Tongue (tissue), 2 donors: Measurements from ENCODE around the gene WNT9B.

GRCh38 chr17:46851016-46851734, at the start of gene WNT9B:
Gene WNT9B (plus strand): TSS chr17:46851583.
- RAMPAGE, long total RNA, result no peak

GRCh38 chr17:47204002-47204546, 5.1 kb upstream of the MYL4 start:
- RAMPAGE, long total RNA, result no peak

DNA sequence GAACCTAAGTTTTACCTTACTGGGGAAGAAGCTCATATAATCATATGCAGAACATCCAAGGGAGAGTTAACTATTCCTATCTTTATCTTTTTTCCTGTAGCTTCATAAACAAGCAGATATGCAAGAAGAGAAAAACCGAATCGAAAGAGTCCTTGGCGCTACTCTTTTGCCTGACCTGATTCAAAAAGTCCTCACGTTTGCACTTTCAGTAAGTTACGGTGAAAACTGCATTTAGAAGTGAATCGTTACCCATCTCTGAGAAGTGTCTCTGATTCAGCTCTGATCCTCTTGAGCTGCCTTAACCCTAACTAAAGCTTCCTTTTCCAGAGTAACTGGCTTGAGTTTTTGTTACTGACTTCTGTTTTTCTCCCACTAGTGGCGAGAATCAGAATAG, 31.5 kb upstream of the KPNB1 start:
- RAMPAGE, long total RNA, result no peak

DNA sequence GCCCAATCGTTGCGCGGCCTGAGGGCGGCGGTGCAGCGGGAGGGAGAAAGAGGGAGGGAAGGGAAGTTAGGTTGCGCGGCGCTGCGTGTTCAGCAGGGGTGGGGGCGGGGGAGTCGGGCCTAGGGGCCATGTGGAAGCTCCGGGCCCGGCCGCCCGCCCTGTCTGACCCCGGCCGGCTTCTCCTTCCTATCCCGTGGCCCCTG, 864 bp downstream of the KPNB1 start:
- RAMPAGE, long total RNA, result no peak

DNA sequence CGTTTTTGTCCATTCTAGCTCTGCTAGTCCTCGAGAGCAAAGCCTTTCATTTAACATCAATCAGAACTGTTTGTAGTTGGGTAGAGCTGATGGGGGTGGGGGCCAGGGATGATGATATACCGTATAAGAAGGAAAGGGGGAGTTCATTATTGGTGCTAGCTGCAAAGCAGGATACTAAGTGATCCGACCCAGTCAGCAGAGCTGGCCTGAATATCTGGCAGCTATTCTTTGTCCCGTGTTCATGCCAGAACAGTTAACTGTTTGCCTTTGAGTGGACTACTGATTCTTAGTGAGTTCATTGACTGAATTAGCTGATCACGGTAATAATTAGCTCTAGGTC, 5.2 kb downstream of the KPNB1 start:
- RAMPAGE, long total RNA, result no peak

GRCh38 chr17:47675611-47676719, 18.0 kb upstream of the TBKBP1 start:
- RAMPAGE, long total RNA, result no peak

- RAMPAGE, long total RNA, result no peak
Measured at GRCh38 chr17:47686669-47687656, 7.0 kb upstream of the TBKBP1 start.

- RAMPAGE, long total RNA, result no peak
Measured at GRCh38 chr17:47694359-47694744, 391 bp downstream of the TBKBP1 start.

GRCh38 chr17:47699192-47699604, 5.2 kb downstream of the TBKBP1 start:
- RAMPAGE, long total RNA, result no peak

DNA sequence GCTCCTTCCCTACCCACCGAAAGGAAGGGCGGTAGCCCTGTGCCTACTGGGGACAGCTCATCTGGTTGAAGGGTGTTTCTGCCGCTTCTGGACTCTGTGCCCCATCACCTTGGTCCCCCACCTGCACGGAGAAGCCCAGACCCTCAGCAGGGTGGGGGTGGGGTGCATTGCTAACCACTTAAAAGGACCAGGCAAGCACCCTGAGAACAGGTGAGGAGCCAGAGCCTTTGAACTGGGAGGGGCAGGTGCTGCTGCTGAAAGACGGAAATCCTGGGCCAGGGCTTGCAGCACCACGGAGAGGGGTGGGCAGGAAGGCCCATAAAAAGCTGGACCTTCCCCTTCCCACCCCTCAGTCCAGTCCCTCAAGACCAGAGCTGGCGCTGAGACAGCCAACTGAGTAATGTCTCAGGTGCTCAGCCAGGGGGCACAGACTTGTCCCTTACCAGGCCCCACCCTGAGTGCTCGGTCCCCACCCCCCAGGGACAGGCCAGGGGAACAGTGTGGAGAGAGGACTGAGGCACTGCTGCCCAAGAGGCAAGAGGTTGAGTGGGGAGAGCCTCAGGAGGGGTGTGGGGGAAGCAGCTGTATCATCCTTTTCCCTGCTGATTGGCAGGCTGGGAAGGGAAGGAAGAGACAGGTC, 11.0 kb upstream of the SP2 start:
- RAMPAGE, long total RNA, result no peak

DNA sequence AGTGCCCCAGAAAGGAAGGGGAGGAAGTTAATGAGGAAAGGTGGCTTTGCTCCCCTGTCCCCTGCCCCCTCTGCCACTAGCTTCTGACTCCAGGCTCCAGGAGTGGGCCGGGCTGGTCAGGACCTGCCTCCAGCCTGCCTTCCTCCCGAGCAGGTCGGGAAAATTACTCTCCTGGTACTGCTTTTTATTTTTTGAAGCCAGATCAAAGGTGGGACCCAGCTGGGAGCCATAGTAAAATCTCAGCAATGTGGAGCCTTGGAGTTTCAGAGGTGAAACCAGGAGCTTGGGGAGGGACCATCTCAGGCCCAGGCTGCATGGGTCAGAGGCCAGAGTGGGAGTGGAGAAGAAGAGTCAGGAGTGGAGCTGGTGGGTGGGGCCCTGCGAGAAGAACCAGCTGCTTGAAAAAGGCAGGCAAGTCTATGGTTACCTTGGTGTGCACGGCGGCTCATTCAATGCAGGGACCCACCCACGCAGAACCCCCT, 10.4 kb upstream of the SP2 start:
- RAMPAGE, long total RNA, result no peak

DNA sequence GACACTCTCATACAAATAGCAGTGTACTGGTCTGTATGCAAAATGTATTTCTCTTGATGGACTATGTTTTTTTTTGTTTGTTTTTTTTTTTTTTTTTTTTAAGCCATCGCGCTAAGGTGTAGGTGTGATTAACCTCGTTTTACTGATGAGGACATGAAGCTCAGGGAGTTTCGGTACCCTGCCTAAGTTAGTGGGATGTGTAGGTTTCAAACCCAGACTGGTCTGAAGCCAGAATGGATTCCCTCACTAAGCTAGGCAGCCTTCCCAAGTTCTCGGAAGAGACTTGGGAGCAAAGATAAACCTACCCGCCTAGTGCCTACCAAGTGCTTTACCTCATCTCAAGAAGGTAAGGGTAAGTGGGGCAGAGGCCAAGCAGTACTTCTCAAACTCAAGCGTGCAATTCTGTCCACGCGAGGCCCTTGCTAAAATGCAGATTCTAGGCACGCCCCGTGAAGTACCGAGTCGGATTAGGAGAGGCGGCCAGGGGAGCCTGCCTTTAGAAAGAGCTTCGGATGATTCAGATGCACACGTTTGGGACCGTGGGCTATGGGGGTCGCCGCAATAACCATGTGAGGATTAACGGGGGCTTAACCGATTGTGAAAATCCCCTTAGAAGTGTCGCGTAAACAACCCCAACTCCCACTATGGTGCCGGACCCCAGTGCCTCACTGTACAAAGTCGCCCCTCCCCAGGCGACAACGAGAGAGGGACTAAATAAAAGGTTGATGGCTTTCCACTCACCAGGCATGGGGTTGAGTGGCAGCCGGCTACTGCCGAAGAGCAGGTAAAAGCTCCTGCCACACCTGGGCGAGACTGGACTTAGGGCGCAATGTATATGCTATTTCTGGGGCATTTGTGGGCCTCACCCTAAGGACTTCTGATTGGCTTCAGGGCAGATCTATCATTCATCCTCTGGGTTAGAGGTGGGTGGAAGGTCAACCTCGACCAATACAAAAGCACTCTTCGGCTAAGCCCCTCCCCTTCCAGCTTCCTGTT, 776 bp upstream of the SP2 start:
- RAMPAGE, long total RNA, result no peak

GRCh38 chr17:47915938-47917146, 20.3 kb downstream of the SP2 start:
- RAMPAGE, long total RNA, result no peak

GRCh38 chr17:47958525-47959167, 963 bp upstream of the PRR15L start:
- RAMPAGE, long total RNA, result no peak

GRCh38 chr17:48011770-48012687, 25.6 kb downstream of the COPZ2 start:
- RAMPAGE, long total RNA, result no peak

- RAMPAGE, long total RNA, result no peak
Measured at GRCh38 chr17:48100530-48100922, 752 bp downstream of the CBX1 start.

- RAMPAGE, long total RNA, result no peak
Measured at GRCh38 chr17:48526866-48527289, 3.9 kb downstream of the HOXB1 start.

GRCh38 chr17:48528638-48529195, 2.1 kb downstream of the HOXB1 start:
- RAMPAGE, long total RNA, result no peak

- RAMPAGE, long total RNA, result no peak
Measured at GRCh38 chr17:48541680-48542071, 3.2 kb downstream of the HOXB2 start.

GRCh38 chr17:48543191-48543714, 1.7 kb downstream of the HOXB2 start:
- RAMPAGE, long total RNA, result no peak